Colonic mucosa (tissue), 1 donor: ENCODE measurements around a stretch of chr14.

DNA sequence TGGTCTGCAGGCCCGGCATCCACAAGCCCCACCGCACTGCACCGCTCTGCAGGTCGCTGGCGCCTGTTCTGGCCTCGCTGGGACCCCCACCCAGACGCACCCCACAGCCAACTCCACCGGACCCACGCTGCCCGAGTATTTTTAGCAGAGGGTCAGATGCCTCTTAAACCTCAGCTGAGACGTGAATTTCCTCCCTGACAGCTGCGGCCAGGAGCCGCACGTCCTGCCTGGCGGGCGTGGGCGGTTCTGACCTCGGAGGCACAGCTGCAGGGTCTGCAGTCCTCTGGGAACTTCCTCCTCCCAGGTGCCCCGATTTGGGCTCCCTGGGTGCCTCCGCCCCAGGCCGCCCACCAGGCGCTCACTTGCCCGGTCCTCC lies 29.4 kb upstream of the INF2 start:
- PRO-cap, result no peak

DNA sequence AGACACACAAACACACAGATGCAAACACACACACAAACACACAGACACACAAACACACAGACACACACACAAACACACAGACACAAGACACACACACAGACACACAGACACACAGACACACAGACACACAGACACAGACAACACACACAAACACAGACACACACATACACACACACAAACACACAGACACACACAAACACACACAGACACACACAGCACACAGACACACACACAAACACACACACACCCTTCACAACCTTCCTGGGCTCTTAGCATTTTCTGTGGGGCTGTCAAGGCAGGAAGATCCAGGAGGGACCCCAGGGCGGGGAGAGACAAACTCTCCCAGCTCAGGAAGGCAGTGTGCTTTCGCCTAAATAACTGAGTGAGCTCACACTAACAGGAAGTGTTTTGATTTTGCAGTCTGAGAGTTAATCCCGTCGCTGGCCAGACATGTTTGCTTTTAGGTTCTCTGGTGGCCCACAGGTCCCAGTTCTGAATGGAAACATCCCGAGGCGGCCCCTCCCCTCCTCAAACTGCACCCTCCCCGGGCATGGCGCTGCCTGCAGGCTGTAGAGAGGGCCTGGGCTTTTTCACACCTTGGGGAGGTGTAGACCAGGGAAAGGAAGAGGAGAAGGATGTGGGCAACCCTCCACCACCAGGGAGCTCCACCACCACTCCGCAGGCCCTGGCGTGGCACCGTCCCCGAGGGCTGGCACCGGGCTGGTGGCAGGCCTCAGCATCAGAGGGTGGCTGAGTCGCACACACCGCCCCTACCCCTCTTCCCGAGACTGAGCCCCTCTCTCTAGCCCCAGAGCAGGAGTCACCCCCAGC lies 24.0 kb upstream of the INF2 start:
- PRO-cap, result no peak

GRCh38 chr14:104694113-104694536 lies 4.7 kb downstream of the INF2 start:
- PRO-cap, result no peak

GRCh38 chr14:104707192-104707636 lies 16.8 kb upstream of the ADSS1 start:
- PRO-cap, result no peak

DNA sequence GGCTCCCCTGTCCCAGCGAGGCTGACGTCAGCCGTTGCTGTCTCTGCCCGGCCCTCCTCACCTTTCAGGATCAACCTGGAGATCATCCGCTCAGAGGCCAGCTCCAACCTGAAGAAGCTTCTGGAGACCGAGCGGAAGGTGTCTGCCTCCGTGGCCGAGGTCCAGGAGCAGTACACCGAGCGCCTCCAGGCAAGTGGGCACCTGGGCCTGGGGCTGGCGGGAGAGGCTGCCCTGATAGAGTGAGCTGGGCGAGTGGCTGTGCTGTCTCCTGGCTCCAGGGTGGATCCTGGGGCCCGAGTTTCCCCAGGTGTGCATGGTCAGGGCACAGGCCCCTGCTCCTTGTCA lies 11.7 kb upstream of the ADSS1 start:
- PRO-cap, result no peak

GRCh38 chr14:104714194-104714589 lies 9.8 kb upstream of the ADSS1 start:
- PRO-cap, result no peak

DNA sequence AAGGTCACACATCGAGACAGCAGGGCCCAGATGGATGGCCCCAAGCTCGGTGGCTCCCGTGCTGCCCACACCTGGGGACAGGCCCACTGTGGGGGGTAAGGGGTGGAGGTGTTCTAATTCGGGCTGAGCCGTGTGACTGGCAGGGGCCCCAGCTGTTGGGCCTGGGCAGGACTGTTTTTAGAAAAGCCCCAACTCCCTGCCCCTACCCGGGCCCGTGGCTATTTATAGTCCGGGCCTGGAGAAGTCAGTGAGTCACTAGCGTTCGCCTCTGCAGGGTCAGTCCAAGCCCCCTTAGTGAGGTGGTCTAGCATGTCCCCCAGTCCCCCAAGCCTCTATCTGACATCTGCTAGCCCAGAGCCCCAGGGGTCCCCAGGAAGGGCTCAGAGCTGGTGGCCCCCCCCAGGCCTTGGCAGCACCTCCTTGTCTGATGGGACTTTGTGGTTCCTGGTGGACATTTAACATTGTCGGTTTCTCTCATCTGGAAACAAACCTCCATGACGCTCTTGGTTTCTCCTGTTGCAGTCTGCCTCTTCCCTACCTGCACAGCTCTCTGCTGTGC lies 1.9 kb upstream of the ADSS1 start:
- PRO-cap, result unidirectional peak, plus-strand start at position 230 of the sequence

- PRO-cap, result no peak
Observed at GRCh38 chr14:104771787-104772444, 19.0 kb downstream of the SIVA1 start.

DNA sequence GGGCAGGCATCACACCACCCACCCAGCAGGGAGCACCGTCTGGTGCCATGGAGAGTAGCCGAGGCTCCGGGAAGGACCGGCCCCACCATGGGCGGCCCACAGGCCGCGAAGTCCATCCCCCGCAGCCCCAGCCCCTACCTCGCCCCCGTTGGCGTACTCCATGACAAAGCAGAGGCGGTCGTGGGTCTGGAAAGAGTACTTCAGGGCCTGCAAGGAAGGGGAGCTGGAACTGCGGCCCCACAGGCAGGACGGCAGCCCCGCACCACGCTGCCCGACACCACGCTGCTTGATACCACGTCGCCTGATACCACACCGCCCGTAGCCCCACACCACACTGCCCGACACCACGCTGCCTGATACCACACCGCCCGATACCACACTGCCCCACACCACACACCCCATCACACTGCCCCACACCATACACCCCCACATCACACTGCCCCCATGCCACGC lies 20.9 kb downstream of the SIVA1 start:
- PRO-cap, result no peak

DNA sequence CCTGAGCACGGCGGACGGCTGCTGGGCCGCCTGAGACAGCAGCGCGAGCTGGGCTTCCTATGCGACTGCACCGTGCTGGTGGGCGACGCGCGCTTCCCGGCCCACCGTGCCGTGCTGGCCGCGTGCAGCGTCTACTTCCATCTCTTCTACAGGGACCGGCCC lies 187 bp downstream of the ZBTB42 start:
- PRO-cap, result no peak

- PRO-cap, result no peak
Observed at GRCh38 chr14:104801369-104801837, 502 bp downstream of the ZBTB42 start.

- PRO-cap, result no peak
Observed at GRCh38 chr14:104899021-104899246, 25.7 kb upstream of the PLD4 start.

- PRO-cap, result no peak
Observed at GRCh38 chr14:104932591-104933813, 8.3 kb downstream of the PLD4 start.

DNA sequence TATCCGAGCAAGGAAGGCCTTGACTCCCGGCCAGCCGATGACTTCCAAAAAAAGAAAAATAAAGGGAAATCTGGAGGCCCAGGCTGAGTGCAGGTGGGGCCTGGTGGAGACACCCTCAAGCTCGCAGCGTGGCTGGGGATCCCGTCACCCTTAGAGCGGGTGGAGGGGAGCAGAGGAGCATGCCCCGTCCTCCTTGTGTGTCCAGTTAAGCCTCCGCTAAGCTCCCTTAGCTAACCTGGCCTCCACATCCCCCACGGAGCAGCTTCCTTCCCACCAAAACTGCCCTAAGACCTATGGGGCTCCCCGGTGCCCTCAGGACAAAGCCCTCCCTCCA lies 4.2 kb downstream of the AHNAK2 start:
- PRO-cap, result no peak

DNA sequence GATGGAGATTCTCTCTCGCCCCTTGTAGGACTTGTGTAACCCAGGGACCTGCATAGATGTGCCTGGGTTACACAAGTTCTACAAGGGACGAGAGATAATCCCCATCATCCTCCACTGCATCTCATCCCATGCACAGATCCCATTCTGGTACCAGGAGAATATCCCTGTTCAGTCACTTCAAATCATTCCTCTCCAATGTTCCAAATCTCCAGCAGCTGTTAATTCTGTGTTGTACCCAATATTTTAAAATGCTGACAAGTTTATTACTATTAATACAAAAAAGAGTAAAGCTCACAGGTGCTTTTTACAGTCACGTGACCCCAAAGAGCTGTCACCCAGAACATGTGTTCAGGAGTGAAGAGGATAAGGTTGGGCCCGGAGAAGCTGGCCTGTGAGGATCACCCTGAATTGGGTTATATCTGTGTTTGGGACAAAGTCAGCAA lies 2.7 kb downstream of the CDCA4 start:
- PRO-cap, result no peak

DNA sequence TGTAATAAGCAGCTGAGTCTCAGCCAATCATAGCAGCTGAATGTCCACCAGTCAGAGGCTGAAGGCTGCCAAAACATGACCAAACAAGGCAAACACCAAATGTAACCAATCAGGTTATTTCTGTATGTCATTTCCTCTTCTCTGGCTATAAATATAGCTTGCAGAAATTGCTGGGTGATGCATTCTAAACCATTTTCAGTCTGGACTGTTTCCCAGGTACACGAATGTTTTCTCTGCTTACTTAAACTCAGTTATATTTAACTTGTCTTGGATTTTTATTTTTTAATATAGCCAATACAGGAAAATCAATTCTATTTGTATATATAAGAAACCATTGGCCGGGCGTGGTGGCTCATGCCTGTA lies 6.3 kb upstream of the CDCA4 start:
- PRO-cap, result no peak

- PRO-cap, result no peak
Observed at GRCh38 chr14:105034199-105034884, 13.5 kb upstream of the CDCA4 start.

DNA sequence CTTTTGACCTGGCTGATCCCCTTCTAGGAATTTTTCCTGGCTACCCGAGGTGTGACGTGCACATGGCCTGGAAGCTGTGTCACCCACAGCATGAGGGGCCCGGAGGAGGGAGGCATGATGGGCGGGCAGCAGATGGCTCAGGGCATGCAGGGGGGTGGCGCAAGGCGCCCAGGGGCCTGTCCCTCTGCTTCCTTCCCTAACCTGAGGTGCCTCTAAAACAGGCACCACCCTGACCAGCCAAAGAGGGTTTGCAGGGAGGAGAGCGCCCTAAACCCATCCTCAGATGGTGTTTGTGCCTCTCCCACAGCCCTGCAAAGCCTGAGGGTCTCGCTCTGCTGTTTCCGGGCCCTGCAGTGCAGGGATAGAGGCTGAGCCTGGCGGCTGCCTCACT lies 6.6 kb downstream of the GPR132 start:
- PRO-cap, result no peak

- PRO-cap, result no peak
Observed at GRCh38 chr14:105059565-105060131, 5.6 kb downstream of the GPR132 start.

GRCh38 chr14:105090522-105091215 lies 25.4 kb upstream of the GPR132 start:
- PRO-cap, result no peak